Cardiac fibroblast (primary cell): Measurements from ENCODE around the genes KIRREL1 and CFAP45.

DNA sequence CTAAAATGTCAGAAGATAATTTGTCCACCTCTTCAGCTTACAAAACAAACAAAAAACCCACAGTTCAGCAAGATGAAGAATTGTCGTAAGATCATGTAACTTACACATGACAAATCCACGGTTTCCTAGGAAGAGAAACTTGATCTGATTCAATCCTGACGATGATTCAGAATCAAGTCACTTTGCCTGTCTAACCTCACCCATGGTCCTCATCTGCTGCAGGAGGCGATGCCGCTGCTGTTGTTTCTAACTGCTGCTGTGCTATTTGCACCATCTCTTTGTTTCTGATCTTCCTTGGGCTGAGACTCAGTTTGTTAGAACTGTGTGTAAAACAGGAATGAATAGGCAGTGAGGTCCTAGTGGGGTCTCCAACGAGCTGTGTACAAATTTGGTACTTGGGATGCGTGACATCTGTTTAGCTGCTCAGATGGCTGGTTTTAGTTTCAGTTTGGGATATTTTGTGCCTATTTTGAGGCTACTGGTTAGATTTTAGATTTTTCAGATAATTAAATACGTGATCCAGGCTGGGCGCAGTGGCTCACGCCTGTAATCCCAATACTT, 10.2 kb downstream of the NTRK1 start:
- RRBS: no CpG with 5 or more reads among the region's 10 CpGs

- RRBS: 16% methylated on average over 3 of the region's 13 CpGs
Measured at GRCh38 chr1:156894577-156895568, 1.4 kb downstream of the PEAR1 start.

DNA sequence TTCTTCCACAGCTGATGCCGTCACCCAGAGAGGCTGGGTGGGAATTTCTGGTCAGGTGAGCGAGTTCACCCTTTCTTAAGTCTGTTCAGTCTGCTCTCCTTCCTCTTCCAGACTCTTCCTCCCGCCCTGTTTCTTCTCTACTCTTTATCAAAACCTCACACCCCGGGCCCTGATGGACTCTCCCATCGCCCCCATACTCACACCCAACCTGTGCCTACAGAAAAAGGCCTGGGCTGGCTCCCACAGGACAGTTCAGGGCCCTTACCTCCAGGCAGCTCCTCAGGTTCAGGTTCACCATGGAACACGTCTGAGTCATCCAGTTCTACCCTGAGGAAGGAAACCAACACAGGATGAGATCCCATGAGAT, 20.7 kb downstream of the LRRC71 start:
- RRBS: no CpG with 5 or more reads among the region's 6 CpGs

DNA sequence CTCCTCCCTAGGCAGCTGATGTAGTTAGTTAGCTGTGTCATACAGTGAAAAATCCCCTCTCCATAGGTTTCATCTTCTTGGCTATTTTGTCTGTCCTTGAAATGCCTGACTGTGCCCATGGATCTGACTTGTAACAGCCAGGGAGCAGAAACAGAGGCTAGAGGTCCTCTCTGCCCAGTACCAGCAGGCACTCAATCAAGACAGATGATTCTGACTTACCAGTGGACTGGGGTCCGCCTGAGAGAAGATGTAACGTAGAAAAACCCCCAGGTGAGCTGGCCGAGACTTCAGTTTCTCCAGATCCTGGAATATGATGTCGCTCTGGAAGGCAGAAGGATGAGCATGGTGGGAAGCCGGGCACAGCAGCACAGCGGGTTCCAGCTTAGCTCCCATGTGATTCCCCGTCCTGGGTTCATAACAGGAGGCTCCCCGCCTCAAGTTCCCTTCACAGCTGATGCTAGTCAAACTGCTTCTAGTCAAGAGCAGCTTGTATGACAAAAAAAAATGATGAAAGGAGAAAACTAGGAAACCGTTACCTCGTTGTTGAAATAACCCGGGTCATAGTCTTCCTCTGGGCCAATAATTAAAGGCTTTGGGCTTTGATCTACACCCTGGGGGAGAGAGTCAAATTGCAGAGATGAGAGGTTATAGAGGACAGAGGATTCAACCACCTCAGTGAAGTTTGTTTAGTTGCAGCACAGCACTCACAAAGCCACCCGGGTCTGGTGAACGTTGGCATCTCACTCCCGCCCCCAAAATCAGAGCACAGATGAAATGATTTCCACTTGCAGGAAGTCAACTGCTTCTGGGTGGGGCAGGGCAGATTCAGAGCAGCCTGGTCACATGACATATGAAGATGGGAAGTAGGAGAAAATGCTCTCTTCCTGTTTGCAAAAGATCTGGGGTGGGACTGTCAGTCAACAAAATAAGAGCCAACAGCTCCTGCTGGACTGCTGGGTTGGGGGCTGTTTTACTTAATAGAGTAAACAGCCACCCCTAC, 42.9 kb downstream of the LRRC71 start:
- RRBS: no CpG with 5 or more reads among the region's 14 CpGs

- RRBS: no CpG with 5 or more reads among the region's 3 CpGs
Measured at GRCh38 chr1:157033109-157033510, 12.4 kb downstream of the ARHGEF11 start.

- RRBS: no CpG with 5 or more reads among the region's 8 CpGs
Measured at GRCh38 chr1:157044232-157044974, 1.1 kb downstream of the ARHGEF11 start.

- RRBS: no CpG with 5 or more reads among the region's 4 CpGs
Measured at GRCh38 chr1:157523989-157524602, 28.2 kb downstream of the FCRL5 start.

DNA sequence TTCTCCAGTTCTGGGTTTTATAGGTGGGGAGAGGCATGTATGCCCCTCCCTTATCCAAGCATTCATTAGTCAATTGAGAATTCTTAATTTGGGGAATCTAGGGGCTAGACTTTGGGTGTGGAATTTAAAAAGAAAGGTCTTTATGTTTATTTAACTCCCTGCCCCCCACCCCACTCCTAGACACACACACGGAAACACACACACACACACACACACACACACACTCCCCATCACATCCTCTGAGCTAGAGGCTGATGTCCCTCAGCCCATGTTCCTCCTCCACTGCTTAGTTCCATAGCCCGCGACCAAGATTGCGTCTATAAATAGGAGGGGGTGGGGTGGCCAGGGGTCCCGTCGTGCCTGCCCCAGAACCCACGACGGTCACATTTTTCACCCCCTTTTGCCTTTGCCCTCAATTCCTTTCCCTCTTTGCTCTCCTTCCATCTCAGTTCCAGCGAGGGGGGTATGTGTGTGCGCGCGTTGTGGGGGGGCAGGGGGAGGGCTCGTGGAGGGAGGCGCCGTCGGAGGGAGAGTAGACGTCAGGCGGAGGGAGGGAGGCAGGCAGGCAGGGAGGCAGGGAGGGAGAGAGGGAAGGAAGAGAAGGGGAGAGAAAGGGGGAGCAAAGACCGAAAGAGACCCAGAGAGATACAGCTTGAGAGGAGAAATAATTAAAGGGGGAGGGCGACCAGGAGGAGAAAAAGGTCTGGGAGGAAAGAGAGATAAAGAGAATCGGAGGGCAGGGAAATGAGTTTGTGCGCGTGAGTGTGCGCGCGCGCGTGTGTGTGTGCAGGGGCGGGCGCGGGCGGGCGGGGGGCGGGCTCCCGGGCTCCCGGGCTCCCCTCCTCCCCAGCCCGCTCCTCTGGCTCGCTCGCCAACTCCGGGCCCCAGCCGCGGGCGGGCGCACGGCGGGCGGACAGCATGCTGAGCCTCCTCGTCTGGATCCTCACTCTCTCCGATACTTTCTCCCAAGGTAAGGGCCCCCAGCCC, at the start of gene KIRREL1:
Gene KIRREL1, plus strand, starts transcription at position 887 of the 987 bp plus-strand sequence.
- RRBS: 2% methylated on average over 5 of the region's 49 CpGs

DNA sequence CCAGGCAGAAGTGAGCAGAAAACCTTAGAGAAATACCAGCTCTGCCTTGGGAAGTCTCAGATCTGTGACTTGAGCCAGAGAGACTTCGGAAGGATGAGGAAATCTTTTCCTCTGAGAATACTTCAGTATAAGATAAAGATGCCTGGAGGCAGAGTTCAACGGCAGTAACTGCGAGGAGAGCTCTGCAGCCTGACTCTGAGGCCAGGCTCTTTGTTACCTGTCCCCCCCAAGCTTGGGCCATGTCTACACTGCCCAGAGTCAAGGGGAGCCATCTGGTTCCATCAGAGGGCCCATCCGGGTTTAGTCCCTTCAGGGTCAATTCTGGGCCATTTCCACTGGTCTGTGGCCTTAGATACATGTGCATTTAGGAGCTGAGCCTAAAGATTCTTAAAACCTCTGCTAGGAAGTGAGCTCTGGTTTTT, 8.6 kb downstream of the KIRREL1 start:
- RRBS: no CpG with 5 or more reads among the region's 4 CpGs

DNA sequence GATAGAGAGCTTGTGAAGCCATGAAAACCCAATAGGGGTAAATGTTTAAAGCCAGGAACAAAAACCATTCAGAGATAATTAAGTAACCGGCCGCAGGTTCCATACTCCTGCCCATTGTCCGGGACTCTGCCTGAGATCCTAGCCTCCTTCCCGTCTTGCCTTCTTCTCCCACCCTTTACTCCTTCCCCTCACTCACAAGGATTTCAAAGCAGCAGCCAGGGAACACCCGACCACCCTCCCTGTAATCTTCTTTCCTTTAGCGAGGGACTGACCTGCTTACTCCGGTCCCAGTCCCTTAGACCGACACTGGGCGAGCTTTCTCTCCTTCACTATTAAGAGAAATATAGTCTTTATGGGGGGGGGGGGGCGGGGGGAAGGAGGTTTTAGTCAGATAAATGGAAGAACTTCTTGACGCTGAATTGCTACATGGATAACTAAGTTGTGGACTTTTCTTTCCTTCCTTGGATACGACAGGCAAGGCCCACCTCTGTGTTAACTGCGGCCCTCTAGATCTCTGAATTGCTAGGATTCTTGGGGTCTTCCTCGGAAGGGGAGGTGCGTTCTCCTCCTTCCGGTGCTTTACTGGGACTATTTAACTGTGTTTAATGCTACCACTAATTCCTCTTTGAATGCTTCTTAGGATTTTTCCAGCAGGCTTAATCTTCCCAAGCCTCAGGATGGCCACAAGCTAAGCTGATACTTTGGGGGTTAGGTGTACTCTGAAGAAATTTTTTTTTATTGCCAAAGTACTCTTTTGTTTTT, 21.1 kb downstream of the KIRREL1 start:
- RRBS: no CpG with 5 or more reads among the region's 16 CpGs

GRCh38 chr1:158150348-158150986, 22.4 kb upstream of the SMIM42 start:
- RRBS: no CpG with 5 or more reads among the region's 6 CpGs

DNA sequence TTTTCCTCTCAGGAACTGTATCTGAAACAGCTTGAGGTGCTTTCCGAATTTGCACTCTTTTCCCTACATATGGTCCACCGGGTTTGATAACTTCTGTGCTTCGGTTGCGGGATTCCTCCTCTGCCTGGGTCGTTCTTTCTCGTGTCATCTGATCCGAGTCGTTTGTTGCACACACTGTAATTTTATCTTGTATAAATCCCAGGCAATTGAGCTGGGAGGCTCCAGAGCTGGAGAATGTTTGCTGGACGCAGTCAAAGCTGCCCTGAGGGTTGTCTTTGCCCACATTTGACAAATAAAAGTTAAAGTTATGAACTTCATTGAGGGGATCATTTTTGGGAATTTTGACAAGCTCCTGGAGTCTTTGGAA, 3.5 kb upstream of the CD1D start:
- RRBS: no CpG with 5 or more reads among the region's 9 CpGs

DNA sequence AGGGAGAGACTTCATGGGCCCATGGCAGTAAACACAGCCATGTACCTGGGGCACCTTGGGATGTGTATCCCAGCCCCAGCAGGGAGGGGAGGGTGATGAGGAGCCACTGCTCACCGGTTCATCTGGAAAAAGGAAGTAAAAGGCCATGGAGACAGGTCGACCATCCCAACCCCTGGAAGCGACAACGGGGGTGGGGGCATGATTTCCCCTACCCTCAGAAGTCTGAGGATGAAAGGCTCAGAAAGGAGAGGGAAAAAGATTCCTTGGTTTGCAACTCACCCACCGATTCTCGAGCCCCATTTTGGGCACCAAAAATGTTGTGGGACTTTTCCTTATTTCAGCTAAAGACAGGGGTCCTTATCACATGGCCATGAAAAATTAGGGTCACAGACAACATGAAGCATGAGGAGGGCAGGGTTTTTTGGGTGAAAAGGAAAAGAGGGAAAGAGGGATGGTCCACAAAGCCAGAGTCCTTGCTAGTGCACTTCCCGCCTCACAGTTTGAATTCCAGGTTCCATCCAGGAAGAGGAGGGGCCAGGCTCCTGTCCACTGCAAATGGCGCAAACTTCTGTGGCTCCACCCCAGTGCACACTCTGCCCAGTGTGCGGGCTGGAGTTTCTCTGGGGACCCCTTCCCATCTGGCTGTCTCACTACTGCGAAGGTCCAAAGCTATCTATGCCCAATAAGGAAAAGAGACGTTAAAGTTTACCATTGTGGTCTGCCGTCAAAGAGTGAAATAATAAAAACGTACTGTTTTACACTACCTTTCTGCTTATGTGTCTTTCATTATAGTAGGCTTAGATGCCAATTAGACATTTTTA, 18.0 kb downstream of the AIM2 start:
- RRBS: no CpG with 5 or more reads among the region's 13 CpGs

DNA sequence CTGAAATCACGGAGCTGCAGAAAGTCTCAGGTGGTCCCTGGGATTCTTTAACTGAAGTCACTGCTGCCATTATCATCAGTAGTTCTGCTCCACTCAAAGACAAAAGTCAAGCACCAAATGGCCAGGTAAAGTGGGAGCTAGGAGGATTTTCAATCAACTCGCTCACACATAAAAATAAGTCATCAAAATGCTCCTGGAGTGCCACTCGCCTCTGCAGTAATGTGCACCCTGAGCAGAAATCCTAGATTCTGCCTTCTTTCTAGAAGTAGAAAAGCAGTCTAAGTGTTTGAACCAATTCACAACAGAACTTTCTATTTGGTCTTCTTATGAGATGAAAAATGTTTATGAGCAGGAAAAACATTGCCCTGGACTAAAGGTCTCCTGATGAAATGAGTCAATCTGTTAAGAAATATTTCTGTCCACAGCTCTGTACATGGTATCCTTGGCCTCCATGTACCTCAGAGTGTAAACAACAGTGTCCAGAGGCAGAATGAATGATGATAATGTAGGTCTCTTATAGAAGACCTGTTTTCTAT, 6.3 kb upstream of the APCS start:
- RRBS: no CpG with 5 or more reads among the region's 3 CpGs

GRCh38 chr1:159779446-159780104, 1.2 kb upstream of the DUSP23 start:
- RRBS: no CpG with 5 or more reads among the region's 5 CpGs

GRCh38 chr1:159899956-159900911, at the start of gene CFAP45:
TSS of gene CFAP45 (minus strand) at chr1:159900165.
- RRBS: 1% methylated on average over 13 of the region's 31 CpGs

GRCh38 chr1:159913586-159914531, 11.4 kb downstream of the TAGLN2 start:
- RRBS: no CpG with 5 or more reads among the region's 5 CpGs

GRCh38 chr1:159934438-159934948, 9.2 kb upstream of the TAGLN2 start:
- RRBS: 94% methylated on average over 5 of the region's 9 CpGs

DNA sequence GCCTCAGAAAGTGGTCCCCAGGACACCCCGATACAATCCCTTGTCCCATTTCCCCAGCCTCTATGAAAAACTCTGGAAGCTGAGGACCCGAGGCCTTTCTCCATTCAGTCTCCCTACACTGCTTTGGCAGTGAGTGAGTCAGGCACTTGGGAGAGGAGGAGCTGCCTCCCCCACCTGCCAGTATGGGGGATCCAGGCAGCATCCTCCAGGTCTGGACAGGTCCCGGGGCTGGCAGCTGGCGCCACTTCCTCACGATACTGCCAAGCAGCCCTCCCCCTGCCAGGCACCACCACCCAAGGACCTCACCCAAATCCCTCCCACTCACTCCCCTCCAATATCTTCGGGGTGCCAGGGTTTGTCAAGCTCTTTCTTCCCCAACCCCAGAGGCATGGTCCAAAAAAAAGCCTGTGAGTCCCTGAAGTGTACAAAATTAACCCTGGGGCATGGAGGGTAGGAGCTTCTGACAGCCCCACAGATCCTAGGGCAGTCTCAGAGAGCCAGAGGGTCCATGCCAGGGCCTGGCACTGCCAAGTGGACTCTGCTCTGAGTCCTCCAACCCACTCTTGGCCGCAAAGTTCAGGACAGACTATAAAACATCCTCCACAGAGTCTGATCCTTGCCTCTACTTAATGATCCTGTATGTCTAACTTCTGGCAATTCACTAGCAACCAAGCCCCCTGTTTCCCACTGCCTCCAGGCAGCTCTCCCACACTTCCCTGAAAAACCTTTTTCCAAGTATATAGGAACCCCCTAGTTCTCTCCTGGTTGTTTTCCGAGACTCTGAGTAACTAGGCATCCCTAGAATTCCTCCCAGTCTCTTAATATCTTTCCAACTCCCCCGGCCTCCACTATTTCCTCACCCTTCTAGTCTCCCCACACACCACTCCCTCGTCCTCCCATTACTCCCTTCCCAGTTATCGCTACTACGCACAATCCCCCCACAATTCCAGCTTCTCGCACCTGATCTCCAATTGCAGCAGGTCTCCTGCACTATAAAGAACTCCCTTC, 931 bp downstream of the IGSF9 start:
- RRBS: no CpG with 5 or more reads among the region's 13 CpGs

GRCh38 chr1:159970880-159971765, 17.1 kb upstream of the SLAMF9 start:
- RRBS: no CpG with 5 or more reads among the region's 14 CpGs